Measurements from ENCODE around the genes OR4X1, OR4C12, OR5D13, OR5AS1, OR5T2, OR5M1, P2RX3, YPEL4 and CLP1.

DNA sequence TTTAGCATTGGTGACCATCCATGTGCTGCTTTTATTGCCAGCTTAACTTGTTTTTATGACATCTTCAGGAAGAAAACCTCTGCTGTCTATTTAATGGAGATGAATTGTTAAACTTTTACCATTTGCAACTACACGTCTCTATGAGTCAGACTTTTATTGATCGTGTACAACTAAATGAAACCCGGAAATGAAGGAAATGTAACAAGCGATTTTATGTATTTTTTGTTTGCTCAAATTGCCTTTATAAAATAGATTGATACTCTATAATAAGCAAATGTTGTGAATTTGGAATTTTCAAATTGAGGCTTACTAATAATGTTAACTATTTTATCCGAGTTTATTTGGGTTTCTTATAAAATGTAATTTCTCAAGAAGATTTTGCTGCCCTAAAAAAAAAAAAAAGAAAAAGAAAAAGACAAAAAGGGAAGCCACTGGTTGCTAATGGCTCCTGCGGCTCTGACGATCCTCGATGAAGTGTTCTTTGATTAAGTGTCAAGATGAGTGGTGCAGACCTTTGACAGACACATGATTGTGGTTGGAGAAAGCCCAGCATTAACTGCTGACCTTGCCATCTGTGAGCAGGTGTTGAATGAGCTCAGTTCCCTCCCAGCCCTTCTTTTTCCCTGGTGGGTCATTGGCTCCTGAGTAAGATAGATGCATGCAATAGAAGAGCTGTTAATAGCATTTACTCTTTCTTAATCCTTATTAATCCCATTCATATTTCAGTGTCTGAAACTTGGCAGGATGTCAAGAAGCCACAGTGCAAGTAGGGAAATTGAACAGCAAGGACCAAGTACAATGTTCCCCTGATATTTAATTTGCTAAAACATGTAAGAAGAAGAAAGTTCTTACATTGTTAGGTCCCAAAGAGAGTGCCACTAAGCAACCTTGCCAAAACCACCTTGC is 113.3 kb downstream of the PTPRJ start:
- PRO-cap, 2 experiments: no peak in any of the 2 experiments

DNA sequence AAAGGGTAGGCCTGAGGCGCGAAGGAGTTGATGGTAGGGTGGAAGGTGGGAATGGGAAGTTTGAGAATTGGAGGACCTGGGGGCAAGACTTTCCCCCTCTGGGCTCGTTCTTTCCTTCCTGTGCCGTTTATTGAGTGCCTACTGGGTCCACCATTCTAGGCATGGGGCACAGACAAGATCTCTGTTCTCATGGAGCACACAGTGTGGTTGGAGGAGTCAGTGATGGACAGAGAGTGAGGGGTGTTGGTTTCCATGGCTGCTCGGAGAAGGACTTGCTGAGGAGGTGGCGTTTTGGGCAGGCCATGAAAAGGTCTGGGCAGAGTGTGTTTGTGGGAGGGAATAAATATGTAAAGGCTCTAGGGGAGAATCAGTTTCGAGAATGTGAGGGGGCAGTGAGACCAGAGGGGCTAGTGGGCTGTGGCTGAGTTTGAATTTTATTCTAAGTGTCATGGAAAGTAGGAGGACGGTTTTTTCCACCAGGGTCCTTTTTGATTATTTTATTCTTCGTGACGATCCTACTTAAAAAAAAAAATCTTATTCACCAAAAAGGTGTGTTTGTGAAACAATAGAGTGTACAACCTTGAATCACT is 107.8 kb upstream of the OR4B1 start:
- PRO-cap, 2 experiments: no peak in any of the 2 experiments

GRCh38 chr11:48261394-48261949 is 2.2 kb upstream of the OR4X1 start:
- PRO-cap, 2 experiments: no peak in any of the 2 experiments

GRCh38 chr11:48263455-48264052 is at the start of gene OR4X1:
Gene OR4X1, plus strand, starts transcription at chr11:48263861.
- PRO-cap, 2 experiments: no peak in any of the 2 experiments

- PRO-cap, 2 experiments: no peak in any of the 2 experiments
Observed at GRCh38 chr11:49982313-49982822, at the start of gene OR4C12. Gene OR4C12, minus strand, starts transcription at chr11:49982535.

GRCh38 chr11:55773145-55773566 is at the start of gene OR5D13:
Gene OR5D13, plus strand, starts transcription at chr11:55773438.
- PRO-cap, 2 experiments: no peak in any of the 2 experiments

- PRO-cap, 2 experiments: no peak in any of the 2 experiments
Observed at GRCh38 chr11:56027380-56027771, at the start of gene OR5AS1. Gene OR5AS1, plus strand, starts transcription at chr11:56027654.

- PRO-cap, 2 experiments: no peak in any of the 2 experiments
Observed at GRCh38 chr11:56234047-56234569, at the start of gene OR5T2. Gene OR5T2, minus strand, starts transcription at chr11:56234255.

GRCh38 chr11:56614805-56615189 is at the start of gene OR5M1:
Gene OR5M1, minus strand, starts transcription at chr11:56614874.
- PRO-cap, 2 experiments: no peak in any of the 2 experiments

GRCh38 chr11:57316529-57317591 is 7.9 kb downstream of the TNKS1BP1 start:
- PRO-cap, 2 experiments: no peak in any of the 2 experiments

- PRO-cap, 2 experiments: no peak in any of the 2 experiments
Observed at GRCh38 chr11:57328115-57328822, 3.5 kb upstream of the TNKS1BP1 start.

GRCh38 chr11:57337982-57338425 is at the start of gene P2RX3:
Gene P2RX3, plus strand, starts transcription at chr11:57338352.
- PRO-cap, 2 experiments: no peak in any of the 2 experiments

DNA sequence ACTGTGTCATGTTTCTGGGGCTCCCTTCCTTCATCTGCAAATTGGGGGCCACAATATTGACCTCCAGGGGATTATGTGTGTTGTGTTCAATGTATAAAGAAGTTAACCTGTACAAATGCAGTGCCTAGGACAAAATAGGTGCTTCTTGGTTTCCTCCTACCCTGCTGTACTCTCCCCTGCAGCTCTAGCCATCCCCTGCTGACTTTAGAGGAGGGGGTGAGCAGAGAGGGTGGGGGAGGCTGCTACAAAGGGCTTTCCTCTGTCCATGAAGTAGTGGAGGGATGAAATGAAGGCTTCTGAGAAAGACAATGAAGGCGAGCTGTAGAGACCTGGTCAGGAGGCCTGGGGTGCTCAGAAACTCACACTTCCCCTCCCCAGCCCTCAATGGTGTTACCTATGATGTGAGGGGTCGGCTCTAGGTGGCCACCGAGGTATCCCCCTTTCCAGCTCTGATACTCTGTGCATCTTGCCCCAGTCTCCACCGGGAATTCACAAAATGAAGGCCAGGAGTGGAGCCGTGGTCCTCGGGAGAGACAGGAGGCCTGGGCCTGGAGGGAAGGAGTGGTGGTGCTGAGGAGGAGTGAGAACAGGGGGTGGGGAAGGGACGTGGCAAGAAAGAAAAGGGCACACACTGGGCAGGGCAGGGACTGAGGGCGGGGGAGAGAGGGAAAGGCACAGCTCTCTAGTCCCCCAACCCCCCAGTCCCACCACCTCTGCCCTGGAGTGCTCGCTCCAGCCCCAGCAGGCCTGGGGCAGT is 3.0 kb downstream of the RTN4RL2 start:
- PRO-cap, 2 experiments: no peak in any of the 2 experiments

DNA sequence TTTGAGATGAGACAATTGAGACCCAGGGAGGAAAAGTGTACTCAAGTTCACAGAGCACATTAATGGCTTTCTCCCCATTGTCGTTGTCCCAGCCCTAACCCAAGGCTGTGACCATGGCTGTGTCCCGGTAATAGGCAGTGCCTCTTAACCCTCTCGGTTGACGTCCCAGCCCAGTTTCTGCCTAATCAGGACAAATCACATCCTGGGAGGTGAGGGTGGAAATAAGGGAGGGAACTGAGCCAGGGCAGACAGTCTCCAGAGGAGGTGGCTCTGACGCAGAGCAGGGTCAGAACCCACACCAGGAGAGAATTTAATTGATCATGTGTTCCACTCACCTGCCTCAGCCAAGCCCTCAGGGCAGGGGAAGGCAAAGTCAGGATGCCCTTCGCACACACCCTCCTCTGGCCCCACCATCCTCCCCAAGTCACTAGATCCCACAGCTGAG is 17.0 kb downstream of the SLC43A1 start:
- PRO-cap, 2 experiments: no peak in any of the 2 experiments

- PRO-cap, 2 experiments: no peak in any of the 2 experiments
Observed at GRCh38 chr11:57616415-57616854, 18.9 kb downstream of the SERPING1 start.

- PRO-cap, 2 experiments: no peak in any of the 2 experiments
Observed at GRCh38 chr11:57644821-57646074, 4.5 kb downstream of the YPEL4 start.

DNA sequence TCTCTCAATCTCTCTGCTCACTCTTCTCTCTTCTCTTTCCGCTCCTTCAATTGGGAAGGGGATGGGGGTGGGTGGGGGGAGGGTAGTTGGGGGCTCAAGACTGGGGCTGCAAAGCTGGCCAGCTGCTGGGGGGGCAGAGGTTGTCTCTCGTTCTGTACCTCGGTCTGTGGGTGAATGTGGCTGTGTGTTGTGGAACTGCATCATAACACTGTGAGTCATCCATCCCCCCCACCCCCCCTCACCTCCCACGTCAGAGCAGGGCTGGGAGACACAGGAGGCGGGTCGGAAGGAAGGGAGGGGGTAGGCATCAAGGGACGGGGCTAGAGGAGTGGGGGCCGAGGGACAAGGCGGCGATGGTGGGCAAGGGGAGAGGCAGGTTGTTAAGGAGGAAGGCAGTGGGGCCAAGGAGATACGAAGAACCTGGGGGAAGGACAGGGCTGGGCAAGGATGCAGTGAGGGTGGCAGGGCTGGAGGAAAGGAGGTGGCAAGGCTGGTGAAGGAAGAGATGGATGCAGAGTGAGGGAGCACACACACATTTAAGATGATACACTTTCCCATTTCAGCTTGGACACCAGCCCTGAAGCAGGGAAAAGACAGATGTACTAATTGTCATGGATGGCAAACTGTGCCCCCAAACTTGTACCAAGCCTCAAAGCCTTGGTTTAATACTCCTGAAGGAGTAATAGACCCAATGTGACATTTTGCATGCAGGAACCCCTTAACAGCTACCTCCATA is at the start of gene YPEL4:
YPEL4 (minus strand) TSS at position 178 of the 736 bp plus-strand sequence.
- PRO-cap, 2 experiments: peak in 2 of 2 experiments; most common plus-strand start position 307 of the sequence (in 1); most common minus-strand start position 176 of the sequence (in 2)

DNA sequence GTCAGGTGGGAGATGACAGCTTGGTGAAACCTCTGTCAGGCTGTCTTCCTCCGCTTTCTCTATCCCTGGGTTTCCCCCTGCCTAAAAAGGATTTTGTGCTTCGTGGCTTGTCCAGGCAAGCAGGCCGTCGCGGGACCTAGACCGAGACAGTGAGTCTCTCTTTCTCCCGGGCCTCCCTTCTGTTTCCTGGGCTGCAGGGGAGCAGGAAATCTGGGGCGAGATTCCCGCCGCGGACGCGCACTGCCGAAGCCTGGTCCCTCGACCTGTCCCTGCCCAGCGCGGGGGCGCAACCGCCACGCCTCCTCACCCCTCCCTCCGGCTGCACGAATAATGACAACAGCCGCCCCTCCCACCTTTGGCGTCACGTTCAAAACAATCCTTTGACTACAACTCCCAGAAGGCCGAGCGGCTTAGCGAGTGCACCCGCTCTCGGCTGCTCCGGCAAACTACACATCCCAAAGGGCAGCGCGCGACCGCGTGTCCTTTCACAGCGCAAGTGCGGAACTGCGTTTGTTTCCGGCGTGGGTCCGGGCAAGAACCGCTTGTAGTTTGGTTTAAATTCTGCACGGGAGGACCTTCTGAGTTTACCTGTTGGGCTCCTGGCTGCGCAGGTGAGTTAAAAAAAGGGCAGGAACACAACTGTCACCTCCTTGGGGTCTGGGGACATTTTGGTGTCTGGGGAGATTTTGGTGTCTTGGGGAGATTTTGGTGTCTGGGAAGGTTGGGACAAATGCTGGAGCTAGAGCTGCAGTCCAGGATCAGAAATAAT is at the start of gene CLP1:
CLP1 (plus strand) TSS at position 513 of the 769 bp plus-strand sequence.
- PRO-cap, 2 experiments: peak in 2 of 2 experiments; most common plus-strand start position 513 of the sequence (in 2); most common minus-strand start position 242 of the sequence (in 2)

DNA sequence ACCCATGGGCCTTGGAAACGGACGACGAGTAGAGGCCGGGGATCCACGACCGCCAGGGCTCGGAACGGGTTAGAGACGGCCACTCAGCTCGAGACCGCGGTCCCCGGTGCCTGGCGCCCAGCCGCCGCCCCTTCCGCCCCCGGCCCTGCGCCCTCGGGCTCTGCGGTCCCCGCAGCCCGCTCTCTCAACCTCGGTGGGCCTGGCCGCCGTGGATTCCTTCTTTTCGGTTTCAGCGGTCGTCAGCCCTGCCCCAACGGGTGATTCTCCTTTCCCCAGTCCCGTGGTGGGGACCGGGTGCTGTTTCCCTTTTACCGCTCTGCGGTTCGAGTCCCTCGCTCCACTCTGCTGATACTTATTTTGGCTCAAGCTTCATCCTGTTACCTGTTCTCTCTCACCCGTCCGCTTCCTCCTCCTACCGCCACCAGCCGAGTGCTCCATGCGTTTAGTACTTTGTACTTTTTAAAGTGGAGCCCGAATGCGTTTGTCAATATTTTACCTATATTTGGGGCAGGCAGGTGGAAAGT is 488 bp downstream of the ZDHHC5 start:
- PRO-cap, 2 experiments: no peak in any of the 2 experiments

- PRO-cap, 2 experiments: no peak in any of the 2 experiments
Observed at GRCh38 chr11:57734381-57734877, 6.9 kb upstream of the SELENOH start.